Measurements from ENCODE around the gene CPSF2.

DNA sequence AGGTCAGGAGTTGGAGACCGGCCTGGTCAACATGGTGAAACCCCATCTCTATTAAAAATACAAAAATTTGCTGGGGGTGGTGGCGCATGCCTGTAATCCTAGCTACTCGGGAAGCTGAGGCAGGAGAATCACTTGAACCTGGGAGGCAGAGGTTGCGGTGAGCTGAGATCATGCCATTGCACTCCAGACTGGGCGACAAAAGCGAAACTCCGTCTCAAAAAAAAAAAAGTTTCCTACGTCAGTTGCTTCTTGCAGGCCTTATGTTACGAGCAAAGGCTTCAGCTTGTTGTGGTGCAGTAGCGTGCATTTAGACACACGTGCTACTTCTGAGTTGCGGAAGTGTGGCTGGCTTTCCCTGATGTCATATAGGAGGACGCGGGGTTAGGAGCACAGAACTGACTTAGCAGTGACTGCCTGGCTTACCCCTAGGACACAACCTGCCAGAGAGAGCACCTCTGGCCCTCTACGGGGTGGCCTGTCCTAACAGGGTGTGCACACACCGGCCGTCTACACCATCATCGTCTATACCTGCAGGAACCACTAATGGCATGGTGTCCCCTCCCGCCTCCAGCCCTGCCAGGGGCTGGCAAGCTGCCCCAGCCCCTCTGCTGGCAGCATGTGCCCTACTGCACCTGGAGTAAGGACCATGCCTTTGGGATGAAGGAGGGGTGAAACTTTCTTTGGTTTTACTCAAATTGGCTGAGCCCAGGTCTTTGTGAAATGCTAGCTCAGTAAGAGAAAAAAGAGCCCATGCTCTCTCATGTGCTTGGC is 1.6 kb upstream of the GPR68 start:
- PRO-cap: no peak

- PRO-cap: no peak
Observed at GRCh38 chr14:91303559-91304051, 59.1 kb upstream of the GPR68 start.

DNA sequence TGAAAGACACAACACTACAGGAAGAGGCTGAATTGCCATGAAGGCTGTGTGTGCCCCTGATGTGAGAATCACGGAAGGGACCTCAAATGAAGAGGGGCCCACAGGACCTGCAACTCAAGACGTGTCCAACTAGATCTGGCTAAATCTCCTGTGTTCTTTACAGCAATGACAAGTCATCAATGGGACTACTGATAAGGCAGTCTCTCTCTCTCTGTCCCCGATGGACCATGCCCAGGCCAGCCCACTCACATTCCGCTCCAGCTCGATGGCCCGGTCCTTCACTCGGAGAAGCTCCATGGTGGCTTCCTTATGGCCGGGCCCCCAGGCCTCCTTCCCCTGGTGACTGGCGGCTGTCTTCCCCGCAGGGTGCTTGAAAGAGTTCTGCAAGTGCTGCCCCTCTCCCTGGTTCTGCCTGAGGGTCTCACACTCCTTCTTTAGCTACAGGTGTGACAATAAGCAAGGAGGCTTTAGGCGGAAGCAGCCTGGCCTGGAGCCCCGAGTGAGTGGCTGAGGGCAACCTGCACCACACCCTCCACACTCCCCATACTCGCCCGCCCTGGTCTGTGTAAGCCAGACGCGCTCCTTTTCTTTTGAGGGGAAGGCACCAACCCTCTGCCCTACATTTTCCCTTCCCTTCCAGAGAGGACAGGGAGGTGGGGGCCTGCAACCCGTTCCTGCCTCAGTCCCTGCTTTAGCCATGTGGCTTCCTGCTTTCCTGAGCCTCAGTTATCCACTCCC is 62.5 kb upstream of the GPR68 start:
- PRO-cap: no peak

- PRO-cap: no peak
Observed at GRCh38 chr14:91369351-91370493, 47.9 kb downstream of the CCDC88C start.

DNA sequence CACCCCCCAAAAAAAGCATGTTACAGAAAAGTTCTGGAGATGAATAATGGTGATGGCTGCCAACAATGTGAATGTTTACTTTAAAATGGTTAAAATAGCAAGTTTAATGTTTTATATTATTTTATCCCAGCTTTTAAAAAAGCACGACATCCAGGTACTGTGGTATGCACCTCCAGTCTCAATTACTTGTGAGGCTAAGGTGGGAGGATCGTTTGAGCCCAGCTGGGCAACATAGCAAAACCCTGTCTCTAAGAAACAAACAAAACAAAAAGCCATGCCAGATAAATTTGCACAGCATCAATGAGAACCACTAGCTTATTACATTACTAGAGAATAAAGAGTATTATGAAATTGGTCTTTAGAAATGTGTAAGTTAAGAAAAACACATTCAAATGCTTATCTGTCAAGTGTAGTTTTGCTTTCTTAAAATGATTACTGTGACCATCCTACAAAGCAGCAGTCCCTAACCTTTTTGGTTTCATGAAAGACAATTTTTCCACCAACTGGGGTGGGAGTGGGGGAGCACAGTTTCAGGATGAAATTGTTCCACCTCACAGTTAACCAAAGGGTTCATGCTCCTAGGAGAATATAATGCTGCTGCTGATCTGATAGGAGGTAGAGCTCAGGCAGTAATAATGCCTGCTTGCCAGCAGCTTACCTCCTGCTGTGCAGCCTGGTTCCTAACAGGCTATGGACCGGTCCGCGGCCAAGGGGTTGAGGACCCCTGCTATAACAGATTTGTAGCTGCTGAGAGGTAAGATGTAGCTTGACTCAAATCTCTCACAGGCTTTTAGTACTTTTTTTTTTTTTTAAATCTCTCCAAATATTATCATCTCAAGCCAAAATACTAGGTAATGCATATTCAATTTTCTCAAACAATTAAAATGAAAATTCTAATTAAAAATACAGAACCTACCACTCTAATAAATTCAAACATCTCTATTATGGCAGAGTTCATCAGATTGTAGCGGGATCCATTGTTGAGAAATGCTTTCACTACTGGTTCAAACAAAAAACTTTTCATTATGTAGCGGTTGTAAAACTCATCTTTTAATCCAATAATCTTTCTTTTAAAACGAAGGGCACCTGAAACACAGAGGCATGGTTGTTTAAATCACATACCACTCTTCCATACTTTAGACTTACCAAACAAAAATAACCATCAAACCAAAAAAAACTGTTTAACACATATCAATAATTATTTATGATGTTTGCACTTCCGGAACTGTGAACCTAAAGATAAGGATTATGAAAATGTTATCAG is 45.3 kb downstream of the PPP4R3A start:
- PRO-cap: no peak

GRCh38 chr14:91830694-91831321 is 36.5 kb downstream of the TC2N start:
- PRO-cap: no peak

DNA sequence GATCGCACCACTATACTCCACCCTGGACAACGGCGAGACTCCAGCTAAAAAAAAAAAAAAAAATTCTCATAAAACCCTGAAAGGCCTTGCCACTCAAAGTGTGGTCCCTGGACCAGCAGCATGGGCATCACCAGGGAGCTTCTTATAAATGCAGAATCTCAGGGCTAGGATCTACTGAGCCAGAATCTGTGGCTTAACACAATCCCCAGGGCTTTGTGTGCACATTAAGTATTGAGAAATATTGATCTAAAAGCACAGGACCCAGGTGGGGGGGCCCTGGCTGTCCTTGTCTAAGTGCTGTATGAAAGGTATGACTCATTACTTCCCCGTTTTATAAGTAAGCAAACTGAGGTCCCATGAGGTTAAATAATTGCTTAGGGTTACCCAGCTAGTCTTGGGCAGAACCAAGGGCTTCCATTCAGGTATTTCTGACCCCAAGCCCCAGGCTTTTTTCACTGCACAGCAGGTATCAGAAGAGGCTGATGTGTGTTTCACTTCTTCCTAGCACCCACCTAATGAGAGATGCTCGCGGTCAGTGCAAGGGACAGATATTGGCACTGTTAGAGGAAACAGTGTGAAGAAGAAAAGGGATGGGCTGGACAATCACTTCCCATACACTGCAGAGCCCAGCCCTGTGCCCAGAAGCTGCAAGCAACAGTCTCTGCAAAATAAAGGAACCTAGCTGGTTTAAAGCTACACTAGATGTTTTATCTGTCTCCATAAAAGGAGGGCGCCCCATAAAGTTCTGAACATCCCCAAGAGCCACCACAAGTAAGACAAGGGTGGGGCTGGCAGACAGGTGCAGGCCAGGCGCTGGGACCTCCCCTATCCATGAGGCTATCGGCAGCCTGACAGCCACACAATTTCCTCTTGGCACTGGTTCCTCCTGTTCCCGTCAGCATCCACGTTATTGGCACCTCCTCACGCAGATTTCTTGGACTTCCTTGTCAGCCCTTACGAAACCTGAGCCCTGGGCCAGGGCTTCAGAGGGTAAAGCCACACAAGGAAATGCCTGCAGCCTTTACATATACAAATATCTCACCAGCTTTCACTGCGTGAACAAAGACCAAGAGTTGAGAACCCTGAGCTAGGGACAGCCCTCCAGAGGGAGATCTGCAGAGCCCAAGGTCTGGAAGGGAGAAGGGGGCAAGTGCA is 4.8 kb upstream of the TC2N start:
- PRO-cap: no peak

DNA sequence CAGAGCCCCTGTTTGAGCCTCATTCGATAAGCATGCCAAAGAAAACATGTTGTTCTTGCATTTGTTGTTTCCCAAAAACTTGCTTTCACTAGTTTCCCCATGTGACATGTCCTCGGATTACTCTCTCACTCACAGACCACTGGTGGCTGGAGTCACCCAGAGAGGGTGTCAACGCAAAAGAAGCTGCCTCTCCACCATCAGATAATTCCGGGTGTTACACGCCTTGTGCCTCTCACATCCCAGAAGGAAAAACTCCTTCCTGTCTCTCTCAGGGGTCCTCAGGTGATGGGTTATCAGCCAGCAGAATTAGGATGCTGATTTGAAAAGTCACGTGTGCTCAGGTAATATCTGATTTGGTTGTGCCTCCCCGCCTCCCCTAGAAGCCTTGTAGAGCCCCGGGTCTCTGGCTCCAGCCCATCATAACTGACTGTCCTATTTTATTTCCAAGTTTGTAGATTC is 16.6 kb upstream of the TC2N start:
- PRO-cap: no peak

DNA sequence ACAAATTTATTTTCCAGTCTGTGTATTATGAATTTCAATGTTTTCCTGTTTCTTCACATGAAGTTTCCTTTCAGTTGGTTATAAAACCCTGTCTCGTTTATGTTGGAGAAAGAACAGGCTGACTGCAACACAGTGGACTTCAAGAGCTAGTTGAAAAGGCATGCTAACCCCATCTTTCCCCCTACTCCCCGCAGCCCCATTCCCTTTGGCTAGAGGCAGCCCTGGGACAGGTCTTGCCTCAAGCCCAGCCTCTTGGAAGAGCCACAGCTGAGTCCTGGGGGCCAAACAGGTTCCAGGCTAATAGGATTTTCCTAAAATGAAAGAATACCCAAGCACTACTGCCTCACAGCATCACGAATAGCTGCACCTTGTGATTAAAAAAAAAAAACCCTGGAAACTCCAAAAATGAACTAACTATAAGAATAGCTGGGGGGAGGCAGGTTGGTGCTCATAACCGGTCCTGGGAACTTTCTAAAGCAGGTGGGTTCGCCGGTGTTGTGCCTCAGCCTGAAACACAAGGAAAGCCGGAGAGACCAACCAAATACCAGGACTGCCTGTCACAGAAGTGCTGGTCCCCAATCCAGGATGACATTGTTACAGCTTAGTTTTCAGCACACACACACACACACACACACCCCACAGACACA is 1.5 kb downstream of the FBLN5 start:
- PRO-cap: no peak

- PRO-cap: bidirectional peak, plus-strand start at chr14:91947806, minus-strand start at chr14:91947430; unidirectional peak, minus-strand start at chr14:91948067
Observed at GRCh38 chr14:91947759-91948397, 384 bp upstream of the FBLN5 start.

- PRO-cap: no peak
Observed at GRCh38 chr14:92004230-92004907, 35.5 kb downstream of the TRIP11 start.

DNA sequence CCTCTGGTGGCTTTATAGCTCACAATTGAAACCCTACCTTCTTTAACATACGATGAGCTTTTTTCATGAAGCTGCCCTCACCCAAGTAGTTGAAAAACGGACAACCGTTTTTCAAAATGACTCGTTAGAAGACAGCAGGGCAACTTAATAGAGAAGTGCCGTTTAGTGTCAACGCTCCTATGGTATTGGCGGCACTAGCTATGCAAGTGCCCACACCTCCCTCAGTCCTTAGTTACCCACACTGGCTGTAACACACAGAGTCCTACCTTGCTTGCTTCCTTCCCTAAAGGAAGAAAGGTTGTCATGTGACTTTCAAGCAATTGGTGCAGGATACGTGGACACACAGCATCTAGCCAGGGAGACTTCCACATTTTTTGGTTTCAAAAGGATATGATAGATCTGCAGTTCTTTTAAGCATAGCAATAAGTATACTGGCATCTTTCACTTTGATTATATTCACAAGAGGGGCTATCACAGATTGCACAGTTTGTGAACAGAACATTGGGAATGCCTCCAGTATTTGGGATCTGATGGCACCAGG is 825 bp upstream of the TRIP11 start:
- PRO-cap: no peak

DNA sequence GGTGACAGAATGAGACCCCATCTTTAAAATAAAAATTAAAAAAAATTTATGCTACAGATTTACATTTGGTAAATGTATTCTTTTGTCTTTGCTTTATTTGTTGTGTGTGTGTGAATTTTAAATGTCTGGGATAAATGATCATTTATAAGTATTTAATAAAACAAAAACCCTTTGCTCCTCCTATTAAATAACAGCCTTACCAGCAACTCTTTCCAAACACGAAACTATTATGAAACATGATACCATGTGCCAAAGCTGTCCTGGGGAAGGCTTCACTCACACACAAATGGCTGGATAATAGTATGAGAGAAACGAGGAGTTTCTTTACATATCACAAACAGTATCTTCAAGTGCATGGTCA is 1.0 kb downstream of the ATXN3 start:
- PRO-cap: no peak

DNA sequence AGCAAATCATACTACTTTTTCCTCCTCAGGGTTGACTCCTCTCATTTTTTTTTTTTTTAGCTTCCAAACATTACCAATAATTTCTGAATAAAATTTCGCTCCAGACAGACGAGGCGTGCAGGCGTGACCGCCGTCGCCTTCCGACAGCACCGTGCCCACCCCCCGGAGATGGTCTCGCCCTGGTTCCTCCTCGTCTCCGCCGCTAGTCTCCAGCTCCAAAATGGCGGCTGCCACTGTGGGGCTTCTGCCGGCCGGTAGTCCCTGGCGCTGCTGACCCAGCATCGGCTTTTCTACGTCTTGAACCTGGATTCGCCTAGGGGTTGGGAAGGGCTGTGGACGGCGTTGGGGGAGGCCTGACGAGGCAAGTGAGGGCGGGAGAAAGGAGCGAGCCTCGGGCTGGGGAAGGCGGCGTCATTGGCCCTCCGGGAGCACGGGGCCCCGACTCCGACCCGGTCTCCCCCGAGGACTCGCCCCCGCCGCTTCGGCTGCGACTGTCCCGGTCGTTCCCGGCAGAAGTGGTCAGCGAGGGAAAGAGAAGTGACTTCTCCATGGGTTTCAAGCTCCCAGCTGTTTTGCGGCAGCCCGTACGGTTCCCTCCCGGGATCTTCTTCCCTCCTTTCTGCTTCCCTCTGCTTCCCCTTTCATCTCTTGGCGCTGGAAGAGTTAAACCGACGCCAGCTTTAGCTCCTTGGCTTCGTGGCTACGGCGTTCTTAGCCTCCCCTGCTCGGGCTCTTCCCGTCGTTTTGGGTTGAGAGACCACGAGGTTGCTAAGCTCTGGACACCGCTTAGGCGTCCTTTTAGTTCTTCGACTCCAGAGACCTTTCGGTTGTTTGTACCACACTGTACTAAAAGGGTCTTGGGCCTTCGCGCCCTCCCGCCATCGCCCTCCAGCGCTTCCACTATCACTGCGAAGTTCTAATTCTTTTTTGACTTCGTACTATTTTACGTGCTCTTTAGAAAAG is at the start of gene CPSF2:
CPSF2 (plus strand) TSS at position 202 of the 963 bp plus-strand sequence.
- PRO-cap: bidirectional peak, plus-strand start at position 218 of the sequence, minus-strand start outside the sequence; unidirectional peak, minus-strand start at position 610 of the sequence

DNA sequence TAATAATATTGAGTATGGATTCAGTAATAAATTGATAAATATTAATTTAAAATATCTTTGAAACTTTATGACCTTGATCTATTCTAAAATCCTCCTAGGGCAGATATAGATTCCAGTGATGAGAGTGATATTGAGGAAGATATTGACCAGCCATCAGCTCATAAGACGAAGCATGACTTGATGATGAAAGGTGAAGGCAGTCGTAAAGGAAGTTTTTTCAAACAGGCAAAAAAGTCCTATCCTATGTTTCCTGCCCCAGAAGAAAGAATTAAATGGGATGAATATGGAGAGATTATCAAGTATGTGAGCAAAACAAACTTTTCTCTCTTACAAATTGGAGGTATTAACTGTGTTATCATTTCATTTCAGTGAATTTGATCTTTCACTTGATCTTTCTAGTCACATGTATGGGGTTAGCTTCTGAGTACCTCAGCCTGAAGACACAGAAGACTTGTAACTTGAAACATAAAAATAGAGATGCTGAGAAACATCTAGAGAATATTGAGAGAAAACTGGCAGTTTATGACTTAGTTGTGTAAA is 33.3 kb downstream of the CPSF2 start:
- PRO-cap: no peak

DNA sequence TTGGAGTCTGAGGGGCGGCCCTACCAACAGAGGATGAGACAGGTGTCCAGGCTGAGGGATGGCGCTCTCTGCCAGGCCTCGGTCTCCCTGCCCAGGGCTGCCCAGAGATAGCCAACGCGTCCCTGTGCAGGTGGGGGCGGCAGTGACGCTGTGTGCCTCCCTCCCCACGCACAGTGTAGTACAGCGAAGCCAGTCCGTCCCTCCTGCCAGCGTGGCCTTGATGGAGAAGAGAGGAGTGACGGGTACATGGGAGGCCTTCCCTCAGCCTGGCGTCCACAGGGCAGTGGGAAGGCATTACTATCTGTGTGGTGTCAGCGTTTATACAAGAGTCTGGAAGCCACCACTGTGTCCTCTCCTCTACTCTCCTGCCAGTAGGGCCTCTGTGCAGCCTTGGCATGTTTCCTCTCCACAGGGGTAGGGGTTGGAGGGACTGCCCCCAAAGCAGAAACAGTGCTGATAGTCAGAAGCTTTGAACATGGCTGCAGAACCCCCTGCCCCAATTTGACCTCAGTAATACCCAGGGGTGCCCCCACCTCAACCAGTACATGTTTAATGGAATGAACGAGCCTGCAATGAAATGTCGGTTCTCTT is 6.1 kb downstream of the RIN3 start:
- PRO-cap: no peak

DNA sequence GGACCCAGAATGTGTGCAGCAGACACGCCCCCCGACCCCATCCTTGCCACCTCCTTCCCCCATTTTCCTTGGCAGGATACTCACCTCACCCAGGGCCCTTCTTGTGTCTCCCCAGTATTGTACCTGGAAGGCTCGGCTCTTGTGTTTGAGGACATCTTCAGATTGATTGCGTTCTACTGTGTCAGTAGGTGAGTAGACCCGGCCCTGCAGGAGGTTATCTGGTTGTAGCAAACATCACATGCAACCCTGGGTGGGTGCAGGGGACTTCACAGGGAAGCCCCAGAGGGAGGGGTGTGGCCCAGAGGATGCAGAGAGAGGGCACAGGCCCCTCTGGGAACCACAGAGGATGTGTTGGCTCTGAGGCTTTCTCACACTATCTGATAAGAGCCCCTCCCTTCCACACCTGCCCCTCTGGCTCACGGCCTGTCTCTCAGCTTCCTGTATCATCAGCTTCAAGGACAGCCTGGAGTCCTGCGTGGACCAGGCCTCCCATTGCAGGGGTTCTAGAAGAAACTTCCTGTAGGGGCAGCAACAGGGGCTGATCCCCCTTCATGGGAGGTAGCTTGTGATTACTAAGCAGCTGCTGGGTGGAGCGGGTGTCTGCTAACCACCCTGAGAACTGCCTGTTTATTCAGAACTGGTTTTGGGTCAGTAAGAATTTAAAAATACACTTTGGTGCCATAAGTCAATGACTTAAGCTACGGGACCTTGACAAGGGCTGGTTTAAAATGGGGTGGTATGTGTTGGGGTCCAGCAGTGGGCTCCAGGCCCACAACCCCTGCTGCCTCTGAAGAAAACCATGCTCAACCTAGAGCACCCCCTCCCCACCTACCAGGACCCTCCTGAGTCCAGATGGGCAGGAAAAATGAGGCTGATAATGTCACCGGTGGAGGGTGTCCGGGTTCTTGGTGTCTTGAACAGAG is 102.0 kb downstream of the RIN3 start:
- PRO-cap: no peak

DNA sequence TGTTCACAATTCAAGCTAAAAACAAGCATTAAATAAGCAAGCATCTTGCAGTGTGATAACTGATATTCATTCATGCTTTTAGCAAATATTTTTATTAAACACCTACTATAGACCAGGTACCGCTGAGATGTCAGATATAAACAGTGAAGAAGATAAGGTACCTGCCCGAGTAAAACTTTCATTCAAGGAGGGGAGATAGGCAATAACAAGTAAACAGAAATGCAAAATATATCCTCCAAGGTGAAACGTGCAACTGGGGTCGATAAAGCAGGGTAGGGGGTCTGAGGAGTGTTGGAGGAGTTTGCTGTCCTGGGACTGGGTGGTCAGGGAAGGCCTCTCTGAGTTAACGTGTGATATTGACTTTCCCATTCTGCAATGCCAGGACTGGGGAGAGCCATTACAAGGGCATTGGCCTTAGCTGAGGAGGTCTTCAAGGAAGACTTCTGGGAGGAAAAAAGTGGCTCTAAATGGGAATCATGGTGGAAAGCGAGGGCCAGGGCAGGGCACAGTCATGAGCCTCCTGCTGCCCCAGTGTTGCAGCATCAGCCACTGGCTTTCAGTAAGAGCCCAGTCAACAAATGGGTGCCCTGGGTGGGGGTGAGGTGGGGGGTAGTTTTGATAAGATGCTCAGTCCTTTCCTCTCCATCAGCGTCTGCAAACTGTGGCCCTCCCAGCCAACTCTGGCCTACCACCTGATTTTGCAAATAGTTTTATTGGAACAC is 79.2 kb downstream of the LGMN start:
- PRO-cap: no peak

DNA sequence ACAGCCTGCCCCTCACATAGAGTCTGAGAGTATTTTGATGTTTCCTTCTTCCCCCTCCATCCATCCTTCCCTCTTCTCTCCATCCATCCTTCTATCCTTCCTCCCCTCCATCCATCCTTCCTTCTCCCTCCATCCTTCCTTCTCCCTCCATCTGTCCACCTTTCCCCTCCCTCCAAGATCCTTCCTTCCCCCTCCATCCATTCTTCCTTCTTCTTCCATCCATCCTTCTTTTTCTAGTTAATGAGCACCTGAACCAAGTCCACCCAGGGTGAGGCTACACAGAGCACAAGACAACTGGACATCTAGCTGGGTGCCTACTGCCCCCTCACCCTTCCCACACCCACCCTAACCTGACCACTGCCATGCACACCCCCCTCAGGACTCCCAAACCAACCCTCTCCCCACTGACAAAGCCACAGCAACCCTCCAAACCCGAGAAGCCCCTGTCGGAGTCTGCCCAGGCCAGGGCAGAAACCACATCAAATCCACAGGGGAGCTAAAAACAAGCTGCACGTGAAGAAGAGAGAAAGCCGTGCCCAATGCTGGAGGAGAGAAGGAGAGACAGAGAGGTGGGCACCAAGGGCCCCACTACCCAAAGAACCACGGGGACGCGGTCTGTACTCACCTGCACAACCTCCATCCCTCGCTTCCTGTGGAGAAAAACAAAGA is 39.6 kb downstream of the ITPK1 start:
- PRO-cap: no peak

GRCh38 chr14:93106791-93107086 is 9.0 kb downstream of the ITPK1 start:
- PRO-cap: no peak

All from left cardiac atrium (tissue), 1 donor.